ENCODE results near the genes ACP2 and MYBPC3.

- PRO-cap, 3 experiments = no peak in any of the 3 experiments
- RAMPAGE, long total RNA = no peak
Measured at GRCh38 chr11:46676327-46677187, 23.9 kb downstream of the ARHGAP1 start.

- PRO-cap, 3 experiments = no peak in any of the 3 experiments
- RAMPAGE, long total RNA = no peak
Measured at GRCh38 chr11:46857042-46858120, 11.3 kb upstream of the CKAP5 start.

- PRO-cap, 3 experiments = no peak in any of the 3 experiments
- RAMPAGE, long total RNA = no peak
Measured at GRCh38 chr11:46912485-46913309, 5.7 kb downstream of the LRP4 start.

DNA sequence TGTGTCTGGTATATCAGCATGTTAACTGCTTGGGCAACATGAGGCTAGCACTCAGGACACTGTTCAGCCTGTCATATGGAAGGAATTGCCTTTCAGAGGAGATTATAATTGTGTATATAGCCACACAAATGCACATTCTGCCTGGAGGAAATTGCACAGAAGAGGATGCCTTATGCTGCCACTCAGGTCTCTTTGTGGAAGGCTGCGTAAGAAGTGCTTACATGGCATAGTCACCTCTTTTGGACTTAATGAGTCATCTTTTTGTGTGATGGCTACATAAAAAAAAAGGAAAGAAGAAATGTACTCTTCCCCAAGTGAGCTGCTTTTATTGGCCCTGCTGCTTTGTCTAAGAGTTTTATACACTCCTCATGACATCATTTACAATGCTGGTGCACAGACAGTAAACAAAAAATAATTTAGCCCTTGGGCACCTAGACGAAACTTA lies 11.8 kb downstream of the CSTPP1 start:
- PRO-cap, 3 experiments = no peak in any of the 3 experiments
- RAMPAGE, long total RNA = no peak

- PRO-cap, 3 experiments = no peak in any of the 3 experiments
- RAMPAGE, long total RNA = no peak
Measured at GRCh38 chr11:46981343-46981935, 44.9 kb downstream of the CSTPP1 start.

GRCh38 chr11:47012028-47012492 lies 75.5 kb downstream of the CSTPP1 start:
- PRO-cap, 3 experiments = no peak in any of the 3 experiments
- RAMPAGE, long total RNA = no peak

DNA sequence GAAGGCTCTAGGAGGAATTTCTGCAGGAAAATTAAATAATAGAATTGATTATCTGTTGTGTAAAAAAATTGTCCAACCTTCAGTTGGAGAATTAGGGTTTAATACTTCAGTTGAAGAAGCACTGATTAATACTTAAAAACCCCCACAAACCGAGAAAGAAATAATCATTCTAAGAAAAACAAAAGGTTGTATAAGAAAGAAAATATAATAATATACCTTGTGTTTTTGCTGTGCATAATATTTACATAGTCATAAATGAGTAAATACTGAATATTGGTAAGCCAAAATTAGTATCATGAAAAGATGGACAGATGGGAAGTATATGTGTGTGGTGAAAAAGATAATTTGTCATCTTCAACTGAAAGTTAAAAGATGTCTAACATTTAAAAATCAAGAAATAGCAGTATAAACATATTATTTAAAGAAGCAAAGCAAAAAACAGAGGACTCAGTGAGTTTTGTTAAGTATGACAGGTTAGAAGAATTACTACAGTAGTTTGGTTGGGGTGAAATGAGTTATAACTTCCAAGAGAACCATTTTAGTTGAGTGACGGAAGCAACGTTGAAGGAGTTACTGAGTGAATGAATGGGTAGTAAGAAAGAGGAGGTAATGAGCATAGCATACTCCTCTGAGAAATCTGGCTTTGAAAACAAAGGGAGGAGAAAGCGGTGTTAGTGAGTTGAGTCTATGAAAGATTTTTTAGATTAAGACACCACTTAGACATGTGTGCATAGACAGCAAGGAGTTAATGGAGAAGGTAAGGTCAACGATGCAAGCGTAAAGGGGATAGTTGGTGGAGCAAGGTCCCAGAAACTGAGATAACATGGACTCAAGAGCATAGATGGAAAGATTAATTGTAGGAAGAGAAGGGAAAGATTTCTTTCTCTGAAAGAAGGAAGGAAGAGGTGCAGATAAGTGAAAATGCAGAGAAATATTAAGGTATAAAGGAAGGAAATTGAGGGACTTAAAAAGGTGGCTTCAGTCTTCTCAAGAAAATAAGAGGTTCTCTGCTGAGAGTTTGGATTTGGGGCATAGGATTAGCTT lies 98.6 kb downstream of the ARFGAP2 start:
- PRO-cap, 3 experiments = no peak in any of the 3 experiments
- RAMPAGE, long total RNA = no peak

GRCh38 chr11:47085847-47086100 lies 90.9 kb downstream of the ARFGAP2 start:
- PRO-cap, 3 experiments = no peak in any of the 3 experiments
- RAMPAGE, long total RNA = no peak

- PRO-cap, 3 experiments = peak in 1 of 3 experiments; most common plus-strand start chr11:47119165 (in 1)
- RAMPAGE, long total RNA = no peak
Measured at GRCh38 chr11:47118867-47119367, 57.8 kb downstream of the ARFGAP2 start.

- PRO-cap, 3 experiments = no peak in any of the 3 experiments
- RAMPAGE, long total RNA = no peak
Measured at GRCh38 chr11:47182207-47182973, 3.8 kb downstream of the PACSIN3 start.

- PRO-cap, 3 experiments = peak in 3 of 3 experiments; most common plus-strand start chr11:47248907 (in 2); most common minus-strand start chr11:47248798 (in 2)
- RAMPAGE, long total RNA = no peak
Measured at GRCh38 chr11:47248206-47249710, at the start of gene ACP2. Gene ACP2, minus strand, starts transcription at chr11:47248814.

DNA sequence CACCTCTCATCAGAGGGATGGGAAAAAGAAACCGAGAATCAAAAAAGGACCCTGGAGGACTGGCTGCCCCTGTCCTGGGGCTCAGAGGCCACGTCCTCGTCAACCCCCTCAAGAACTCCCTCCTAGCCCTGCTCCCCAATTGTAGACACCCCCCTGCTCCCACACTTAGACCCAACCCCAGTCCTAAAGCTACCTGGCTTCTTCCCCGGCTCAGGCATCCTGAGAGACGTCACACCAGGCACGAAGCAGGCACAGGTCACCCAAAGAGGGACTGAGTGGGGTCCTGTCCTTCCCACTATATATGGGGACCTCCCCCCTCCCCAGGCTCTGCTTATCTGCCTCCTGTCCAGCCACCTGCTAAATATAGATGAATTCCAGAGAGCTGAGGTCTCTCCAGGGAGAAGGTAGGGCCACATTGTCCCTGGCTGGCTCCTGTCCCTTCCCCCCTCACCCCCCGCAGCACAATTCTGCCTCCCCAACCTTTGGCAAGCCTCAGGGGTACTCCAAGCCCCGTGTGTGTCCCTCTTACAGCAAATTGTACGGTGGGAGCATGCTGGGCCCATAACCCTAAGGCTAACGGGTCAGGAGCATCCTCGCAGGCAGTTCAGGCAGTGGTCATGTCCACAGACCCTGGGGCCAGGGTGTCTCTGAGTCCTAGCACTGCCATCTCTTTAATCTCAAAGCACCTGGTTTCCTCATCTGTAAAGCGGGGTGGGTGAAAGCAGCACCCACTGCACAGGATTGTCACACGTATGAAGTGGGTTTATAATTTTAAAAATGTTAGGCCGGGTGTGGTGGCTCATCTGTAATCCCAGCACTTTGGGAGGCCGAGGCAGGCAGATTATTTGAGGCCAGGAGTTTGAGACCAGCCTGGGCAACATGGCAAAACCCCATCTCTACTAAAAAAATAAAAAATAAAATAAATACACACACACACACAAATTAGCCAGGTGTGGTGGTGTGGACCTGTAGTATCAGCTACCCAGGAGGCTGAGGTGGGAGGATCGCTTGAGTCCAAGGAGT lies at the start of gene MYBPC3:
Gene MYBPC3 (minus strand): TSS at position 273 of the 1,023 bp plus-strand sequence.
- PRO-cap, 3 experiments = no peak in any of the 3 experiments
- RAMPAGE, long total RNA = no peak

- PRO-cap, 3 experiments = no peak in any of the 3 experiments
- RAMPAGE, long total RNA = no peak
Measured at GRCh38 chr11:47356309-47357259, 4.1 kb upstream of the MYBPC3 start.

DNA sequence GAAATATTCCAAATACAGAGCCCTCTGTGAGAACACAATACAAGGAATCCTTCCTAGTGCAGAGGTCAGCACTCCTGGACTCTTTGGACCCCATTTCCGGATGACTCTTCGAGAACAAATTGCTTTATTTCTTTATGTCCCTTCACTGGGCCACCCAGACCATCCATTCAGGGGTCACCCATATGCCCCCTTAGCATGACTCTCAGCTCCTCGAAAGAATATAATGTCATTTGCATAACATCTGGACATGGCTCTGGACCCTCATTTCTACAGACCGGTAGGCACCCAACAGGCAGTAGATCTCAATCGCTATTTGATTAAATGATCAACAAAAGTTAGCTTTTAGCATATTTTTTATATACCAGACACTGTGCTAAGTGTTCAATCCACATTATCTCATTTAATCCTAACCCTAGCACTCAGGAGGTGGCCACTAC lies 12.6 kb upstream of the MYBPC3 start:
- PRO-cap, 3 experiments = no peak in any of the 3 experiments
- RAMPAGE, long total RNA = no peak

DNA sequence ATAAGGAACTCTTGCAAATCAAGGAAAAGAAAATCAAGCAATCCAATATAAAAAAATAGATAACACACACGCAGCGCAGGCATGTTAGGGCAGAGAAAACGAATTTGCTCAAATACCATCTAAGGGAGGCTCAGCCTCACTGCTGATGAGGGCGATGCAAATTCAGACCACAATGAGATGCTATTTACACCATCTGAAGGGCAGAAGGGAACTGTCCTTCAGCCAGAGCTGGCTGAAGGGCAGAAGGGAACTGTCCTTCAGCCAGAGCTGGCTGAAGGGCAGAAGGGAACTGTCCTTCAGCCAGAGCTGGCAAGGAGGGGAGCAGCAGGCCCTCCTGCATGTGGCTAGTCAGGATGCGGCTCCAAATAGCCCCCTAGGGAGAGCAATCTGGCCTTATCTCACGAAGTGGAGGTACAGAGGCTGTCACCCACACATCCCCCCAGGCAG lies 7.6 kb upstream of the SLC39A13 start:
- PRO-cap, 3 experiments = no peak in any of the 3 experiments
- RAMPAGE, long total RNA = no peak

DNA sequence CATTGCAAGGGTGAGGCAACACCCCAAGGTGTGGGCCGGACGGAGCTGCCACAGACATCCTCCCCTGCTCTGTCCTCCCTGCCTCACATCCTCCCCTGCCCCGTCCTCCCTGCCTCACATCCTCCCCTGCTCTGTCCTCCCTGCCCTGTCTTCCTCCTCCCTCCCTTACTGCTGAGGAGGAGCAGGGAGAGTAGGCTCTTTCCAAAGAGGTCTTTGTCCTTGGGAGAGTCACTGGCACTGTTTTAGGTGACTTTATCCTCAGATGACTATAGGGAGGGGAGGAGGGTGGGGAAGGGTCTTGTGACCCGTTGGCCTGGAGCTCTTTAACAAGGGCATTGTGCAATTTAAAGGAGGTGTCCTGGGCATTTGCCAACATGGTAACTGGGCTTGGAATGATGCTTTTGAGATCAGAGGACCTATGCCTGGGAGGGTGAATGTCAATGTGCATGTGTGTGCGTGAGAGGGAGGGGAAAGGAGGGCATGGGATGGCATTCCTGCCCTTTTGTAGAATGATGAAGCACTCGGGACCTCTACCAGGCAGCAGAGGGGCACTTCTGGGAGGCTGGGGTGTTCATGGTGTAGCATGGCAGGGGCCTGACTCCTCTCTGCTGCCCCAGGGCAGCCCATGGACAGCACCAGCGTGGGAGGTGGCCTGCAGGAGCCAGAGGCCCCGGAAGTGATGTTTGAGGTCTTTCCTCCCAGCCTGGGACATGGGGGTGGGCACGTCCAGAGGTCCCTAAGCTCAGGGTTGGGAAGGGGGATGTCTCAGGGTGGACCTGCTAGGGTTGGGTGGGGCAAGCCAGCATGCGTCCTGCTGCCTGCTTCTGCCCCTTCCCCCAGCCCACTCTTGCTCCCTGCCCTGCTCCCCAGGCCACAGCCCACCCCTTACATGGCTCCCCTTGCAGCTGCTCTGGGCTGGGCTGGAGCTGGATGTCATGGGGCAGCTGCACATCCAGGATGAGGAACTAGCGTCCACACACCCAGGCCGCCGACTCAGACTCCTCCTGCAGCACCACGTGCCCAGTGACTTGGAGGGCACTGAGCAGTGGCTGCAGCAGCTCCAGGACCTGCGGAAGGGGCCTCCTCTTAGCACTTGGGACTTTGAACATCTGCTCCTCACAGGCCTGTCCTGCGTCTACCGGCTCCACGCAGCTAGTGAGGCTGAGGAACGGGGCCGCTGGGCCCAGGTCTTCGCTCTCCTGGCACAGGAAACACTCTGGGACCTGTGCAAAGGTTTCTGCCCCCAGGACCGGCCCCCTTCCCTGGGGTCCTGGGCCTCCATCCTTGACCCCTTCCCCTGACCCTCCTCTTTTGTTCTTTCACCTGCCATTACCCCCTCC lies 1.1 kb downstream of the FAM180B start:
- PRO-cap, 3 experiments = no peak in any of the 3 experiments
- RAMPAGE, long total RNA = no peak

DNA sequence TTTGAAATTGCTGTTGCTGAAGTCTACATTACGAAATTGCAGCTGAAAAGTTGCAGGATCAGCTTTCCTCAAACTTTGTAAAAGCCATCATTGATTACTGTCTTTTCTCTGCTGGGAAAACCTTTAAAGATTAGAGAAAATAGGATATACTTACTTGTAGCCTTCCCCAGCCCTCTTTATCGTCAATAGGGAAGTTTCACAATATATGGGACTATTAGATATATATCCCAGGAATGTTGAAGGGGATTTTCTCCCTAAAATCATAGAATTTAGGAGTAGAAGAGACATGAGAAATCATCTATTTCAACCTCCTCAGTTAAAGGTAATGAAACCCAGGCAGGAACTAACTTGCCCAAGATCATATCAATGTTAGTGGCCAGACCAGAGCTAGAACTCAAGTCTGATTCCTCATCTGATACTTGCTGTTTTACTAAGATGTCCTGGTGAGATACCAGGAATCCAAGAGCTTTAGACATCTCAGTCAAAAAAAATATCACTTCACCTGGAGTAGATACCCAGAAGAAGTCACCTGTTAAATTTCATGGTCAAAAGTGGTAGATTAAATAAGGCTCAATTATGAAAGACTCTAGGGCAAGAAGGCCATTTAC lies 10.5 kb upstream of the AGBL2 start:
- PRO-cap, 3 experiments = no peak in any of the 3 experiments
- RAMPAGE, long total RNA = no peak

GRCh38 chr11:47743703-47744454 lies 23.3 kb downstream of the FNBP4 start:
- PRO-cap, 3 experiments = no peak in any of the 3 experiments
- RAMPAGE, long total RNA = no peak

DNA sequence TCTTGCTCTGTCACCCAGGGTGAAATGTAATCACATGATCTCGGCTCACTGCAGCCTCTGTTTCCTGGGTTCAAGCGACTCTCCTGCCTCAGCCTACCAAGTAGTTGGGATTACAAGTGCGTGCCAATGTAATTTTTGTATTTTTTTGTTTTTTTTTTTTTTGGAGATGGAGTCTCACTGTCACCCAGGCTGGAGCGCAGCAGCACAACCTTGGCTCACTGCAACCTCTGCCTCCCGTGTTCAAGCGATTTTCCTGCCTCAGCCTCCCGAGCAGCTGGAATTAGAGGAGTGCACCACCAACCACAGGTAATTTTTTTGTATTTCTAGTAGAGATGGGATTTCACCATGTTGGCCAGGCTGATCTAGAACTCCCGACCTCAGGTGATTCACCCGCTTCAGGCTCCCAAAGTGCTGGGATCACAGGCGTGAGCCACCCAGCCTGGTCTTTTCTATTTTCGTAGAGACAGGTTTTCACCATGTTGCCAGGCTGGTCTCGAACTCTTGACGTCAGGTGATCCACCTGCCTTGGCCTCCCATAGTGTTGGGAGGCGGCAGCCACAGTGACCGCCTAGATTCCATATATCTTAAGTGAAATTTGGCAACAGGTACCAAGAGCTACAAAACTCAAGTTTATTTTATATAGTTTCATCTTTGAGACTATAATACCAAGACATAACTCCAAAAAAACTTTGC lies 6.7 kb downstream of the FNBP4 start:
- PRO-cap, 3 experiments = no peak in any of the 3 experiments
- RAMPAGE, long total RNA = no peak

DNA sequence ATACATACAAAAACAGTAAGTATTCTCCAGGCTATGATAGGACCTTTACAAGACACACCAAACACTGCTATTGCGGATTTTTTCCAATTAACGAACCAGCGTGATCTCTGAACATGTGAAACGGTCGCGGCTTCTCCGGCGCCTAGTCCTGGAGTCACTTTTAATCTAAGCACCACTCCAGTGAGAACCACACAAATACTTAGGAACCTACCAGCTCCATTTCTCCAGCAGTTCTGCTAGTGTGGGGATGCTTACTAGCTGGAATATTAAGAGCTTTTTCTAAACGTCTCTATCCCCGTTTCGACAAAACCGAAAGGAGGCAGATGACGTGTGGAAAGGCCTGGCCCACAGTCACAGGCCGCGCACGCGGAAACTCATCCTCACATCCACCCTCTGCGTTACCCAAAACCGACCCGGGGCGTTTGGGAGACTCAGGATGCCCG lies 755 bp downstream of the FNBP4 start:
- PRO-cap, 3 experiments = peak in 3 of 3 experiments; most common plus-strand start position 322 of the sequence (in 3); most common minus-strand start position 375 of the sequence (in 1)
- RAMPAGE, long total RNA = no peak